A172 (cell line): ENCODE data around the genes PHTF1, BCAS2 and CASQ2.

DNA sequence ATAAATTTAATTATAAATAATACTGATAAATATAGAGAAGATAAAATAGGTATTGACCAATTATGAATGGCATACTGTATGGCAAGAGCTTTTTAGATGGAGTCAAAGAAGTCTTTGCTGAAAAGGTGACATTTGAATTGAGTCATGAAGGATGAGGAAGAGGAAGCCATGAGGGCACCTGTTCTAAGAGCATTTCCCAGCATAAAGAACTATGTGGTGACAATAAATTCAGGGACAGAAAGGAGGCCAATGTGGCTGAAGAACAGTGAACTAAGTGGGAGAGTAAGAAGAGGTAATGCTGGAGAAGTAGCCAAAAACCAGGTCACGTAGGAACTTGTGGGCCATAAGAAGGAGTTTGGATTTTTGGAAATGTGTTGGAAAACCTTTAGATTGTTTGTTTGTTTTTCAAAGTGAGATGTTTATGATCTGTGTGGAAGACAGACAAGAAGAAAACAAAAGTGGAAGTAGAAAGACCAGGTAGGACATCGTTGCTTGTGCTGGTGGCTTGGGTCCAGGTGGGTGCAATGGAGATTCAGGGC is 67.5 kb downstream of the MAGI3 start:
- RAMPAGE, long total RNA: no peak

- RAMPAGE, long total RNA: no peak
Observed at GRCh38 chr1:113759350-113760484, at the start of gene PHTF1. TSS of gene PHTF1 (minus strand) at chr1:113759486.

DNA sequence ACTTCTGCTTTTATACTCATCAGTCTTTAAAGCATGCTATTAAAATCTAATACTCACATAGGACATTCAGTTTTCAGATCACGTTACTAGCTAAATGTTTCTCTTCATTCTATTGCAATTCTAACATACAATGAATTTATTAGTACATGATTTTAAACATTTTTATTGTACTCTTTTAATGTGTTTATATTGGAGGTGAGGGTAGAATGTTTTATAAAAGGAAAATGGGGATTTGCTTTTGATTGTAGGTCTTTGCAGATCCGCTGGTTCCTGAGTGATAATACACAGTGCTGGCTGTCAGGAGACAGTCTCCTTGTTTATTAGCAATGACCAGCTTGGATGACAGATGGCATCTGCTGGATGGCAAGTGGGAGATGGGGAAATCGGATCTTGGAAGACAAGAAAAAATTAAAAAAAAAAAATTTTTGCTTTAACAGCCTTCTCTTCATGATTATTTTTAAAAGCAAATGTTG is 4.3 kb upstream of the PHTF1 start:
- RAMPAGE, long total RNA: no peak

DNA sequence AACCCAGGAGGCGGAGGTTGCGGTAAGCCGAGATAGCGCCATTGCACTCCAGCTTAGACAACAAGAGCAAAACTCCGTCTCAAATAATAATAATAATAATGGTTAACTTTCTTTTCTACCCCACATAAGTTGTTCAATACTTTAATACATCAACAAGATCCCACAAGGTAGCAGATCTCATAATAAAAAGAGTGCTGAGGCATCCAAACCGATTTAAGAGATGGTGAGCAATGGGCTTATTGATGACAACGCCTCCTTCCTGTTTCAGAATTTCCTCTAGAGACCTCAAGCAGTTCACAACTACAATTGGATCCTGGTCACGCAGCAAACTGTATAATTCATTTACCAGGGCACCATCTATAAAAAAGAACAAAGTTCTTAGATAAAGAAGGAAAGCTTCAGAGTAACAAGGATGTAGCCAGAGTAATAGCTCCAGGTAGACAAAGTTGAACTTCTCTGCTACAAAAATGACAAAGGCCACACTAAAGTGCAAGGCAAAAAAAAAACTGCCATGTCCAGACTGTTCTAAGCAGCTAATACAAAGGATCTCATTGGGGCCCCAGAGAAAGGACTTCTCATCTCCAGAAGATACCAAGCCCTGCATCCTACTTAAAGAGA is 3.5 kb downstream of the AP4B1 start:
- RAMPAGE, long total RNA: no peak

DNA sequence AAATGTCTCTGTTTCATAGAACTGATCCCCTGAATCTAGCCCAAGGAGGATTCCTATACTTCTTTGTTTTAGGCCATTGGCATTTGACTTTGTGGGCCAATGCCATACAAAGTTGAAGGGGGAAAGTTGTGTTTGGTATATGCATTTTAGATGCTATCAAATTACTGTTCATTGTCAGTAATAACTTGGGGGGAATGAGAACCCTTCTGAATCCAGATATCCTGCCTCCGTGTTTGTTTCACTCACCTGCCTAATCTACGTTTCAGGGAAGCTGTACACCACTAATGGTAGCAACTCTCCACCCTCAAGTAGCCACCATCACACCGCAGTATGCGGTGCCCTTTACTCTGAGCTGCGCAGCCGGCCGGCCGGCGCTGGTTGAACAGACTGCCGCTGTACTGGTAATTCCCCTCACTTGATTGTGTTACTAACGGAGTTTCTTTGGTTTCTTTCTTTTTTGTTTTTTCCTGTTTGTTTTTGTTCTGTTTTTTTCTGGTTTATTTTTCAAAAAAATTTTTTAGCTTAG is 16.1 kb upstream of the OLFML3 start:
- RAMPAGE, long total RNA: no peak

DNA sequence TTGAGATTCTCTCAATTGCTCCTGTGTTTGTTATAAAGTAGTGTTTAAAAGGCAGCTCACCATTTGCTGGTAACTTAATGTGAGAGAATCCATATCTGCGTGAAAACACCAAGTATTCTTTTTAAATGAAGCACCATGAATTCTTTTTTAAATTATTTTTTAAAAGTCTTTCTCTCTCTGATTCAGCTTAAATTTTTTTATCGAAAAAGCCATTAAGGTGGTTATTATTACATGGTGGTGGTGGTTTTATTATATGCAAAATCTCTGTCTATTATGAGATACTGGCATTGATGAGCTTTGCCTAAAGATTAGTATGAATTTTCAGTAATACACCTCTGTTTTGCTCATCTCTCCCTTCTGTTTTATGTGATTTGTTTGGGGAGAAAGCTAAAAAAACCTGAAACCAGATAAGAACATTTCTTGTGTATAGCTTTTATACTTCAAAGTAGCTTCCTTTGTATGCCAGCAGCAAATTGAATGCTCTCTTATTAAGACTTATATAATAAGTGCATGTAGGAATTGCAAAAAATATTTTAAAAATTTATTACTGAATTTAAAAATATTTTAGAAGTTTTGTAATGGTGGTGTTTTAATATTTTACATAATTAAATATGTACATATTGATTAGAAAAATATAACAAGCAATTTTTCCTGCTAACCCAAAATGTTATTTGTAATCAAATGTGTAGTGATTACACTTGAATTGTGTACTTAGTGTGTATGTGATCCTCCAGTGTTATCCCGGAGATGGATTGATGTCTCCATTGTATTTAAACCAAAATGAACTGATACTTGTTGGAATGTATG is 4.9 kb upstream of the OLFML3 start:
- RAMPAGE, long total RNA: no peak

GRCh38 chr1:114117674-114117949 is 36.1 kb downstream of the SYT6 start:
- RAMPAGE, long total RNA: no peak

- RAMPAGE, long total RNA: no peak
Observed at GRCh38 chr1:114251177-114251564, 97.5 kb upstream of the SYT6 start.

DNA sequence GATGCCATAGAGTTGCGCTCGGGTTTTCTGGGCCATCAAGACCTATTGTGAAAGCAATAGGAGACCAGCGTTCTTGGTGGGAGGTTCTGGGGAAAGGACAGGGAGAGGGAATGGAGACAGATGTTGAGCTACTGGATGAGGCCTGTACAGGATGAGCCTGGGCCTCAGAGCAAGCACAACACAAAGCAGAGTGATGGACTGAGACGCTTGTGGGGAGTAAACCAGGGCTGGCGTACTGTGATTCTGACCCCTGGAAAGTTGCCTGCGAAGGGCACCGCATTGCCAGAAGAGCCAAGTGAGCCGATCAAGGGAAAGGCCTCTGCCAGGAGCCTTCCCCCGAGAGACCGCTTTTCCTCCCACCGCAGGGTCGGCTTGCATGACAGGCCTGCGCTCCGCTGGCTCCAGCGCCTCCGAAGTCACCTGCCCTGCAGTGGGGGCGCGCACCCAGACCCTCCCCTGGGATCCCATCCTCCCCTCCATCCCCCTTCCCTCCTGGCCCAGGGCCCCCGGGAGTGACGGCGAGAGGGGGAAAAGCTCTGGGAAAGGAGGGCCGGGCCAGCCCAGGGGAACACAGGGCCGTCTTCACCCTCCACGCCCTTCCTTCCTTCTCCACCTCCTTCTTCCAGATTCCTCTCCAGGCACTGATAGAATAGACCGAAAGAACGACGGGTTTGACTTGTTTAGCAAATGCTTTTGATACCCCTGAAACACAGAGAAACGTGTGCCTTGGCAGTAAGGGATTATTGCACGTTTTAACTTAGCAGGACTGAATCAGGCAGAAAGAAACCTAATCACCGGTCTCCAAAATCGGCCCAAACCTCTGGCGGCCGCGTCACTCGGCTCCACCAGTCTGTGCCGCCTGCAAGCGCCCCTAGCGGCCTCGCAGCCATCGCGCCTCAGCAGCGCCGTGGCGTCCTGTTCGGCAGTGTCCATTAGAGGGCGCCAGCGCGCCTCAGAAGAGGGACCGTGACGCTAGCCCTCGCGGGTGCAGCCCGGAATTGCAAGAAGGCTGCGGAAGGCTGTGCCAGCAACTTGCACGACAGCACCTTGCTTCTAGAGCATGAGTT is 164.9 kb downstream of the TRIM33 start:
- RAMPAGE, long total RNA: no peak

GRCh38 chr1:114420207-114420986 is 90.6 kb downstream of the TRIM33 start:
- RAMPAGE, long total RNA: no peak

- RAMPAGE, long total RNA: no peak
Observed at GRCh38 chr1:114425333-114425880, 85.6 kb downstream of the TRIM33 start.

GRCh38 chr1:114482627-114482990 is 28.4 kb downstream of the TRIM33 start:
- RAMPAGE, long total RNA: no peak

GRCh38 chr1:114581277-114582309 is at the start of gene BCAS2:
TSS of gene BCAS2 (minus strand) at chr1:114581615.
- RAMPAGE, long total RNA: no peak

DNA sequence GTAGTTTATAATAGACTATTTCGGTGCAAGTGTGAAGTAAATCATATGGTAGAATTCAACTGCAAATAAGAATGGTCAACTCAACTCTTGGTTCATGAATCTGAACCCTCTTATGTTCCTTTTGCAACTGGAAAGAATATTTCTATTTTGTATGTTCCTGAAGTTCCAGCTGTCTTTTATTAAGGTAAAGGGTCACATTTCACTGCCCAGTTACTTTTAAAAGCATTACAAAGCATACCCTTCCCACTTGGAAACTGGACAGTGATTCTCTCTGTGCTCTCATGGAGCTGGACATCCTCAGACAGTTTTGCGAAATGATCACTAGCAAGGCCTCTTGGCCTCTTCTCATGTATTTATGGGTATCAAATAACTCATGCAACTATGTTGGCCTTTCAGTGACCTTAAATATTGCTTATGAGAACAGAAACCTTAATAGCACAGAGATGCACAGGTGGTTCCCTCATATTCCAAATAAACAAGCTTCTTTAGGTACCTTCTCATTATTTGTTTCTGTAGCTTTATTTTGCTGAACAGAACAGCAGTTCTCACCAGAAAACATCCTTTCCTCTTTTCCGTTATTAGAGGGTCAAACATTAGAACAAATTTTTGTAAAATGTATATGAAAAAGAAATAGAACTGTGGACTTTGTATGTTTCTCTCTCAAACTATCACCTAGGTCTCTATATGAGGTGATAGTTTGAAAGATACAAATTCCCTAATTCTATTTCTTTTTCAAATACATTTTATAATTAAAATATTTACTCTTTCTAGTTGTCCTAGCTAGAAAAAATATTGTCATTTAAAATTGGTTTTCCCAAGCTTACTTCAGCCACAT is 8.0 kb upstream of the AMPD1 start:
- RAMPAGE, long total RNA: no peak

- RAMPAGE, long total RNA: no peak
Observed at GRCh38 chr1:114717402-114718195, 1.0 kb upstream of the NRAS start.

DNA sequence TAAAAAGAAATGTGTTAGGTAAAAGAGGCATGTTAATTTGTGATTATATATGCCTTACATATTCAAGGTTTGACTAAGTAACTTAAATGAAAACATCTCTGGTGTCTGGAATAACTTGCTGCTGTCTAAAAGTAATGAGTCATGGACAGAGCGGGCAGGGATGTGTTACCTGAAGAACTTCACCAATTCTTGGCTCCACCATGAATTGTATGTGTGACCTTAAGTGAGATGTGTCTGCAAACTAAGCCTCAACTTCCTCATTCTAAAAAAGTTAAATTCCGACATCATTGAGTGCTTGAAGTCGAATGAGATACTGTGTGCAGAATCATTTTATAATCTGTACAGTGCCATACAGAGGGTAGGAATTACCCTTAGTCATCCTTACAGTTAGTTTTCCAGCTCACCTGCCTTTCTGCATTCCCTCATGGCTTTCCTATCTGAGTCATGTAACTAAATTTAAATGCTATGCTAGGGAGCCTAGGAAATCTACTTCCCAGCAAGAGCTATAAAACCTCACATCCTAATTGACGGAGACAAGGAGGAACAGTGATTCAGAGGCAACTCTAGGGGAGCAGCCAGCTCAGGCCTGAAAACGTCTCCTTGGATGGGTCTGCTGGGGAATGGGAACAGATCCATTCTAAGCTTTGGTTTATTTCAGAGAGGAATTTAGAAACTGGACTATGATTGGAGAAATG is 100.7 kb upstream of the TSPAN2 start:
- RAMPAGE, long total RNA: no peak

DNA sequence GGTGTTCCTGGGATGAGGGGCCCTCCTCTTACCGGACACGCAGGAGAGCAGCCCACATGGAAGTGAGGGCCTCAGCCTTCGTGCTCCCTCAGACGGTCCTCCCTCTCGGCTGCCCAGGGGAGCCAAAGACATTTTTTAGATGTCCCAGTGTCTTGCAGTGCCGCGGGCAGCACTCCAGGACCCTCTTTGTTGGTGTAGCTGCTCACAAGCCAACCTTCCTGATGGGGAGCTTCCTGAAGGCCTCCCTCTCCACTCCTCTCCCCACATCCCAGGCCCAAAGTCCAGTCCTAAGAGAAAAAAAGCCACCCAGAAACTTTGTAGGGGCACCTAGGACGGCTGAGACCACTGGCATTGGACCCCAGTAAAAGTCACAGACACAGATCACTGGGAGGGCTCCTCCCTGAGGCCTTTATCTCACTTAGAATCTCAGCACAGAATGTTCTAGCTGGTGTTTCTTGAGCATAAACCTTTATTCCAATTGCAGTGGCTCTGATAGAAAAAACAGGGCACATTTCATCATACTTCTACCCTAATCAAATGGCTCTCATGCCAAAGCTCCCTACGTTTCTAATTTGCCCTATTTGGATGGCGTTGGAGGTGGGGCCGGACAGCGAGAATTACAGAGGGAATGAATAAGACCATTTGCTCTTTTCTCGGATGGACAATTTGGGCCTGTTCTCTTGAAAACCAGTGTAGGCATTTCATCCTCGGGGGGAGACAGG is 54.0 kb downstream of the NGF start:
- RAMPAGE, long total RNA: no peak

- RAMPAGE, long total RNA: no peak
Observed at GRCh38 chr1:115727616-115728354, 40.7 kb downstream of the CASQ2 start.

DNA sequence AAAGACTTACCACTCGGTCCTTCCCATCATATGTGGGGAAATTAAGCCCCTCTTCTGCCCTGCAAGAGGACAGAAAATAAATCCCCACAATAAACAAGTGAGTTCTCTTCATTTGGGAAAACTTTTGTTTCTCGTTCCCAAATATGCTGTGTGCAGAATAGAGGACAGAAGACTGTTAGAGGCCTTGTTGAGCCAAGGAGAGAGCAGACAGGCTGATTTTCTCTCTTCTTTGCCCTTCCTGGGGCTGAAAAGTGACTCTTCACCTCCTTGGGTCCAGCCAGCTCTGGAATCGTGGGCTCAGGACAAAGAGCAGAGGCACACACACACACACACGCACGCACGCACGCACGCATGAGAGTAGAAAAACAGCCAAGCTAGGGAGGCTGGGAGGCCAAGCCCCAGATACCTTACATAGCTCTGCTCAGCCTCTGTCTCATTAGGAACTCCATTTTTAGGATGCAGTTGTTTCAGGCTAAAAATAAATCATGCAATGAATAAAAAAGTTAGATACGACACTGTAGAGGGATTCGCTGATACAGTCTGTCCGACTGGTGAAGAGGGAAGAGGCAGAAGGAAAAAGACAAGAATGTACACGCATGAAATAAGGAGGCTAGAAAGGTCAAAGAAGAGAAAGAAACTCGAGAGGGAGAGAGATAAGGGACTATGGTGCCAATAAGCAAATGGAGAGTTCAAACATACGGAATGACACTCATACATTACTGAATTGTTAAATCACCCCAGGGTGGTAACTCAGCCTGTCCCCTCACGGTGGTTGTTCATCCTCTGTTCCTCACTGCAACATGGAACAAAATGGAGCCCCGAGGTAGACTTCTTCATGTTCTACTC is at the start of gene CASQ2:
CASQ2 (minus strand) TSS at position 285 of the 846 bp plus-strand sequence.
- RAMPAGE, long total RNA: no peak

GRCh38 chr1:115838788-115839865 is 1.8 kb downstream of the NHLH2 start:
- RAMPAGE, long total RNA: no peak